Daoy (cell line): Measurements from ENCODE around the gene RASA3.

- RAMPAGE, long total RNA, result no peak
Observed at GRCh38 chr13:114107182-114108008, 25.0 kb downstream of the RASA3 start.

GRCh38 chr13:114130624-114131749 is 1.4 kb downstream of the RASA3 start:
- RAMPAGE, long total RNA, result no peak

DNA sequence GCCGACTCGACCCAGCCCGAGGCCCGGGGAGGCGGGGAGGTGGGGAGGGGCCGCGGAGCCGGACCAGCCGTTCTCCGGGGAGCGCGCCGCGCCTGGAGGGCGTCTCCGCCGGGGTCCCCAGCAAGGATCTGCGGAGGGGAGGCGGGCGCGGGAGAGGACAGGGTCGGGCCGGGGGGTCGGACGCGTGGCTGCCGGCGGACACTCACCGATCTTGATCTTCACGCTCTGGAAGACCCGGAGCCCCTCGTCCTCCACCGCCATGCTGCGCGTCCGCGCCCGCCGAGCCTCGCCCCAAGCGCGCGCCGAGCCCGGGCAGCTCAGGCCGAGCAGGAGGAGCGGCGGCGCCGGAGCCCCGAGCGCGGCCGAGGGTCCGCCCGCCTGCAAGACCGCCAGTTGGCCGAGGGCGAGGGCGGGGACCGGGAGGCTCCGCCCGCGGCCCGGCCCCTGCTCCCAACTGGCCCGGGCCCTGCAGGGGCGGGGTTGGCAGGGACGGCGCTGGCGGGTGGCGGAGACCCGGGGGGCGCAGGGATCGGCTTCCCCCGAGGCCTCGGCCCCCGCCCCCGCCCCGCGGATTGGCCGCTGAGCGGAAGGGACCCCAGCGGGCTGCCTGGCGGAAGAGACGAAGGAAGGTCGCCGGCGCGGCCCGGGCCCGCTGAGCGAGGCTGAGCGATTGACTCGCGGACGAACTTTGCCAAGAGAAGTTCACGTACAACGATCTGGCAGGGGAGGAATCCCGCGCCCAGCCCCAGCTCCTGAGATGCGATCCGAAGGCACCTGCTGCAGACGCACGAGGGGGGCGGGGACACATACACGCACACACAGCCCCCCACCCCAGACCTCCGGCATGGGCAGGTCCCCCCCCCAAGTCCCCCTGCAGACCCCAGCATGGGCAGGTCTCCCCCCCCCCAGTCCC is at the start of gene RASA3:
Gene RASA3 (minus strand): TSS at position 395 of the 913 bp plus-strand sequence.
- RAMPAGE, long total RNA, result no peak

DNA sequence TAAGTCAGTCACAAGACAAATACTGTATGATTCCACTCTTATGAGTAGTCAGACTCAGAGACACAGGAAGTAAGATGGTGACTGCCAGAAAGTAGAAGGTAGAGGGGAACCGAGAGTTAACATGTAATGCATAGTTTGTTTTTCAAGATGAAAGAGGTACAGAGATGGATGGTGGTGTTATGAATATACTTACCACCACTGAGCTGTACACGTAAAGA is 1.2 kb upstream of the CHAMP1 start:
- RAMPAGE, long total RNA, result no peak

DNA sequence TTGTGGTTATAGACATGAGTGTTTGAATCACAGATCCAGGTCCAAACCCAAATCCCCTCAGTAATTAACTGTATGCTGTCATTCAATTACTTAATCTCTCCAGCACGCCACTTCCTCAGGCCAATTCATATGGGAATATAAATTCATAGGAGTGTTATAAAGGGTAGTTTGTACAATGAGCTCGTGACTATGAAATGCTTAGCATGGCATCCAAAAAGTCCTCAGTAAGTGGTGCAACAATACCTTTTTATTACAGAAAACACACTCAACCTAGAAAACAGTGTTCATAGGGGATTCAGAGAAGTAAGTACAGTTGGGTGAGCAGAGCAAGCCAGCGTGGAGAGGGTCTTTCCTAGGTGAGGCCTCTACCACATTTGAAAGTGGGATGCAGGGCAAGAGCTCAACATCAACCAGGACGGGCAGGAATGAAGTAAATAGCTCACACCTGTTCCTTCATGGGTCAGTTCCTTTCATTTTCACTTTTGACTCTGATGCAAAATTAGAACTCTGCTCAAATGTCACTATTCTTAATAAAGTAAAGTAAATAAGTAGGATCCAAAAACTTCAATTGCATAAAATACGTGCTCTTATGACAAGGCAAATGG is 19.9 kb downstream of the CHAMP1 start:
- RAMPAGE, long total RNA, result no peak

DNA sequence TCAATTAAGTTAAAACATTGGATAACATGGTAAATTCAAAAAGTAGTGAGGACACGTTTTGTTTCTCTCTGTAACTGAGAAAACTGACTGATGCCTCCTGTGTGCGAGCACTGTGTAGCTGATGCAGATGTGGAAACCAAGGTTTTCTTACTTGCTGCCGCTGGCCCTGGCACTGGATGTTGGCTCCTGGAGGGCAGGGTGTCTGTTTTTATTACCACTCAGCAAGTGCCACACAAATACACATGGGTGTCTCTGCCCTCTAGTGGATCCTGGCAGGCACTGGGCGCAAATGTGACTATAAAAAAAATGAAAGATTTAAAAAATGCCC is 25.4 kb downstream of the CHAMP1 start:
- RAMPAGE, long total RNA, result no peak